ENCODE measurements around a stretch of chr11.

DNA sequence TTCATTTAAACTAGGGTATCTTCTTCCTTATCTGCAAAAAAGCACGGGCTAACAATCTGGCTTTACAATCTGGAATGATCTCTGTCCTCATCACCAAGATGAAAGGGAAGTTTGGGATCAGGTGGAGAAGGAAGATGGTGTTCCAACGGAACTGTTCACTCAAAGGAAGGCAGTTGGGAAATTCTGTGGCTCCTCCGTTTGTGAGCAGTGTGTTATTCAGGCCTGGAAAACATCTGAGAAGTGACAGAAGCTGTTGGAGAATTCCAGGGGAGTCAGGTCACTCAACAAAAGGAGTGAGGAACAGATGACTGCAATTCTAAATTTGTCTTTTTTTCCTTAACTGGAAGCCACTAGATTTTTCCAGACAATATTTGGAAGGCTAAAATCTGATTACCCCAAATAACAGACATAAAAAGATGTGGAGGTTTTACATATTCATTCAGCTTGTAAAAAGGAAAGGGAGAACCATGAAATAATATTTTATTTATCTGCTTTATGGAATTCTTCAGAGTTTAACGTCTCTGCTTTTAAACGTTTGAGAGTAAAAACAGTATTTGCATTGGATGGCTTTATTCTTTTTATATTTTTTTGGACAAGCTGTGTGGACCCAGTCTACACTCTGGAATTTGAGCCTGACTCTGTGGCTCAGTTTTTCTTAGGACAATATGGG, 107.8 kb downstream of the CD44 start:
- RRBS = no CpG with 5 or more reads among the region's 5 CpGs

DNA sequence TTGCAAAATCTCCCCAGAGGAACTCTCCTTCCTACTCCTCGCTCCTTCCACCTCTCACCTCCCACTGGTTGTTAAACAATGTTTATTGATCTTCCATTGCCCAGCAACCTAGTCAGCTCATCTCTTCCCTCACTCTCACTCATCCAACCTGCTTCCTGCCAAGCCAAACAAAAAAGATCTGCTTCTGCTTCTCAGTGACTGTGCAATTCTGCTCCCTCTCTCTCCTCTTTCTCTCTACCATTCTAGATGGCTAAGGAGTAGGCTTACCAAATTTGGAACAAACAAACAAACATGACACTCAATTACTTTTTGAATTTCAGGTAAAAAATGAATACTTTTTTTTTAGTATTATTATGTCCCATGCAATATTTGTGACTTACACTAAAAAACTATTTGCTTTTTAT, 114.9 kb downstream of the SLC1A2 start:
- RRBS = no CpG with 5 or more reads among the region's 1 CpG

- RRBS = no CpG with 5 or more reads among the region's 2 CpGs
Measured at GRCh38 chr11:35330679-35331261, 88.6 kb downstream of the SLC1A2 start.

DNA sequence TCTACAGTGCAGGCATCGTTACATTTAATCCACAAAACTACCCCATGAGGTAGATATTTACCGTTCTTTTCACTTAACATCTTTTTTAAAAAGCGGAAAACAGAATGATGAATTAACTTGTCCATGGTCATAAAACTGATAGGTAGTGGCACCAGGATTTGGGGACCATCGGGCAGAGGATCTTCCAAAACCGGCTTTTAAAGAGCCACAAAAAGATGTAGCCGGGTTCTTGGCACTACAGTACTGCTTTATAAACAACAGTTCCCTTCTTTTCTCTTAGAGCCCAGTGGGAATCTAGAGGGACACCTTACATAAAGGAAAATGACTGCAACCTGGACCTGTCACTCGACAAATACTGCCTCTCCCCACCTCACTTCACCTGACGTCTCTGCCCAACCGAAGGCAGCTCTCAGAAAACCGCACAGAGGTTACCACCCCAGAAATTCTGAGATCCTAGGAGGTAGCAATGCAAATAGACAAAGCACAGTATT, 718 bp upstream of the TRIM44 start:
- RRBS = no CpG with 5 or more reads among the region's 10 CpGs

- RRBS = no CpG with 5 or more reads among the region's 13 CpGs
Measured at GRCh38 chr11:35927530-35928101, 16.2 kb upstream of the LDLRAD3 start.

DNA sequence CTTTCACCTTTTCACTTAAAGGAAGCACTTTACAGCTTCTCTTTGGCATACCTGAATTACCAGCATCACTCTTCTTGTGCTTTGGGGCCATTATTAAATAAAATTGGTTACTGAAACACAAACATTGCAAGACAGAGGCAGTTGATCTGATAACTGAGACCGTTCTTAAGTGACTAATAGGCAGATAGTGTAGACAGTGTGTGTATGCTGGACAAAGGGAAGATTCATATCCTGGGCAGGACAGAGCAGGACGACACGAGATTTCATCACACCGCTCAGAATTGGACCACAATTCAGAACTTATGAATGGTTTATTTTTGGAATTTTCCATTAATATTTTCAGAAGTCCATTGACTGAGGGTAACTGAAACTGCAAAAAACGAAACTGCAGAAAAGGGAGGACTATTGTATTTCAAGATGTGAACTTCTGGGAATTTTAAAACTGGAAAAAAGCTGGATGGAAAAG, 68.6 kb downstream of the LDLRAD3 start:
- RRBS = no CpG with 5 or more reads among the region's 5 CpGs

DNA sequence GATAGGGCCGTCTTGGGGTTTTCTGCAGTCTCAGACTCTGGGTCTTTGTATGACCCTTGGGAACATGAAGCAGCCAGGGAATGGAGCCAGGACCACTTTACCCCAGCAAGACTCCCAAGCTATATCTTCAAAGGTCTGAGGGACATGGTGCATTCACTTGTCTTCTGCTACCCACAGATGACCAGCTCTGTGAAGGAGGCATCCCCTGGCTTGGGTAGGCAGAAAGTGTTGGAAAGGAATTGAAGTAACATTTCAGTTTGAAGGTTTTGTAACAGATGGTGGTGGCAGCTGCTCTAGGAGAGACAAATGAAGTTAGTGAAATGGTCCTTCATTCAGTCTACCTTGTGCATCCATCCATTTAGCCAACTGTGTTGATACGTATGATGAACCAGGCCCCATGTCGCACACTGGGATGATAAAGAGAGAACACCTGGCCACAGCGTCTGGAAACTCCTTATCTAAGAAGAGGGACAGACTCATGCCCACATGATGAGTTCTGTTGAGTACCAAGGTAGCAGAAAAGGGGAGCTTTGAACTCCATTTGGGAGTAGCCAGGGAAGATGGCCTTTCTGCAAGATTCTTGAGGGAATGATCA, 140.5 kb downstream of the COMMD9 start:
- RRBS = no CpG with 5 or more reads among the region's 4 CpGs

- RRBS = no CpG with 5 or more reads among the region's 16 CpGs
Measured at GRCh38 chr11:36227102-36227515, 62.1 kb downstream of the COMMD9 start.

DNA sequence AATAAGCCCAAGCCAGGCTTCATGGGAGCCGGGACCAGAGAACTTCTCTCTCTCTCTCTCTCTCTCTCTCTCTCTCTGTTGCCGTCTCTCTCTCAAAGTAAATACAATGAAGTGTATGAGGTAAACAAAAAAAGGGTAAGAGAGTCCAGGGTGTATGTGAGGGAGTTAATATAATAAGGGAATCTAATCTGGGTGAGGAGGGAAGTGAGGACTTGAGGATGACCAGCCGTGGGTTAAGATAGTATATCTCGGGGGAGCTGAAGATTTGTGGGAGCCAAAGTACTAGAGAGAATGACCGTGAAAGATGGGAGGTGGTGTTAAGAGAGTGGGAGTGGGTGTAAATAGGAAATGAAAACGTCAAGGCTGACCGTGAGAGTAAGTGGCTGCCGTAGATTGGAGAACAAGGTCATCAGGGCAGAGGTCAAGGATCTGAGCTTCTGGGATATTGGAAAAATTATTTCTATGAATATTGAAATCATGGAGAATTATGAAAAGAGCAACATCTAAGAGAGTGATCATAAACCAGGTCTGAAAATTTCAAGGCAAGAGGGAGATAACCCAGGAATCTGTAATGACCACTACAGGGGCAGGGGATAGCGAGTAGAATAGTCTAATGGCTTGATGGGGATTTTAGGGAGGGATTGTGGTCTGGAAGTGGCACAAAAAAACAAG, 71.7 kb downstream of the PRR5L start:
- RRBS = no CpG with 5 or more reads among the region's 9 CpGs

GRCh38 chr11:36377945-36378355, 81.9 kb downstream of the PRR5L start:
- RRBS = 22% methylated on average over 2 of the region's 7 CpGs

- RRBS = no CpG with 5 or more reads among the region's 5 CpGs
Measured at GRCh38 chr11:36380576-36381088, 84.5 kb downstream of the PRR5L start.

DNA sequence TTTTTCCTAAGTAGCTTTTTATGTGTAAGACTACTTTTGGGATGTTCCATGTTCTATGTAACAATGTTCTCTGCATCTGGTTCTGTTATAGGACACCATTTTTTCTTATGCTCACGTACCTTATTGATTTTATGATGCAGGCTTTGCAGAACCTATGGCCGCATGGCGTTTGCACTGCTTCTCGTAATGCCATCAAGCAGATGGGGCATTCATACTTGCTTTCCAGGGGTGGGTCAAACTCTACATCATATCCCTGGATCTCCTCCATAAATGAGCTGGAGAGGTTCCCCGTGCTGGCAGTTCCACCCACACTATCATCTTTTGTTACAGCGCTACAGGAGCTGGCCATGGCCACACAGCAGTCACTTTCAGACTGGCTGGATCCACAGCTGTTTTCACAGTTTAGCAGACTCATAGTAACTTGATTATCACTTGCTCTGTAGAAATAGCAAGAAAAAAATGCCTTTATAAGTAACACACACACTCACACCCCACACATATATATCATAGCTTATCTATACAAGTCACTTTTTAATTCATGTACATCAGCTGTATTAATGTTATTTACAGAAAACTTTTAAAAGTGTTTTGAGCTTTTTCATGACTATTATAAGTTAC, 8.9 kb downstream of the TRAF6 start:
- RRBS = no CpG with 5 or more reads among the region's 6 CpGs

GRCh38 chr11:43547296-43548276, 133.0 kb upstream of the HSD17B12 start:
- RRBS = 4% methylated on average over 14 of the region's 92 CpGs

GRCh38 chr11:43692662-43693408, 12.3 kb downstream of the HSD17B12 start:
- RRBS = no CpG with 5 or more reads among the region's 3 CpGs

DNA sequence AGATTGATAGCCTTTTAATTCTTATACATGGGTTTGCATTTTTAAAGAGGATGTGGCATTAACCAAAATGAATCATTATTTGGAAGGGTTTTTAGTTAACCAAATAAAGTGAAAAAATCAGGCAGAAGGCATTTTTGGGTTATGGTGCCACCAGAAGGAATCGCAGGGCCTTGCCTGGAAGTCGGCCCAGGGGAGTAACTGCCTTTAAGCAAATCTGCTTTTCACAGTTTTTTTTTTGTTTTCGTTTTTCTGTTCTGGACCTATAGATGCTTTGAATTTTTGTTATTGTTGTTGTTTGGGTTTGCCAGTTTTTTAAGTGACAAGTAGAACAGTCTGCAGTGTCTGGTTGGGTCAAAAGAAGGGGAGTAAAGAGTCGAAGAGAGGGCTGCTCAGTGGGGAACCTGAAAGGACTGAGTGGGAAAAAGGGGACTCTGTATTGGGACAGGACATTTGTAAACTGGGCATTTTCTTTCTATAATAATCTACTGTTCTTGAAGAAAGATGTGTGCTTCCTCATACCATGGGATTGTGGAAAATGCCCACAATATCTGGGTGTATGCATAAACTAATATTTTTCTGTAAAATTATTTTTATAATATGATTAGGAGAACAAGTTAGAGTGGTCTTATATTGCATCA, 55.6 kb downstream of the HSD17B12 start:
- RRBS = no CpG with 5 or more reads among the region's 4 CpGs

DNA sequence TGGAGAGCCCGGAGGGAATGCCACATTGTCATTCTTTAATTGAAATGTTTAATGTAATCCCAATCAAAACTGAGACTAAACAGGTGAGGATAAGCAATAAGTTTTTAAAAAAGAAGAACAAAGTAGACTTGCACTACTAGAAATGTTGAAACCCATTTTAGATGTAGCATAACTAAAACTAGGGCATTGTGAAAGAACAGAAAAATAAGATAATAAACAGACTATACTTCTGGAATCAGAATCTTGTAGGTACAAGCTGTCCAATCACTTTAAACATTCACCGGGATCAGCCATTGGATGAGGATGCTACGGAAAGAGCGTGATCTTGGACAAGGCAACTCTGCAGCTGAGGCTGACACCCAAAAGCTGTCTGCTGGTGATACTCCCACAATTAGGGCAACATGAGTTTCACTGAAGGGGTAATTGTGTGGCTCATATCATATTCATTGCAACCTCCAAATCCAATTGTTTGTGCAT, 86.3 kb upstream of the ALKBH3 start:
- RRBS = no CpG with 5 or more reads among the region's 4 CpGs

DNA sequence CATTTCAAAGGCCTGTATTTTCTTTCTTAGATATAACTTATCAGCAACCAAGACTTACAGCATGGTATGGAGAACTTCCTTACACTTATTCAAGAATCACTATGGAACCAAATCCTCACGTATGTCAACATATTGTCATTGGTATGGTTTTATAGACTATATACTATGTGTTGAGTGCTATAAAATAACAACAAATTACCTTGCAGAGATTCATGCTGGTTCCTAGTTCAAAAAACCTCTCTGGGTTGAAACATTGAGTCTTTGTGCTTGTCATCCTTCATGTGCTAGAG, 11.3 kb downstream of the ALKBH3 start:
- RRBS = no CpG with 5 or more reads among the region's 1 CpG

DNA sequence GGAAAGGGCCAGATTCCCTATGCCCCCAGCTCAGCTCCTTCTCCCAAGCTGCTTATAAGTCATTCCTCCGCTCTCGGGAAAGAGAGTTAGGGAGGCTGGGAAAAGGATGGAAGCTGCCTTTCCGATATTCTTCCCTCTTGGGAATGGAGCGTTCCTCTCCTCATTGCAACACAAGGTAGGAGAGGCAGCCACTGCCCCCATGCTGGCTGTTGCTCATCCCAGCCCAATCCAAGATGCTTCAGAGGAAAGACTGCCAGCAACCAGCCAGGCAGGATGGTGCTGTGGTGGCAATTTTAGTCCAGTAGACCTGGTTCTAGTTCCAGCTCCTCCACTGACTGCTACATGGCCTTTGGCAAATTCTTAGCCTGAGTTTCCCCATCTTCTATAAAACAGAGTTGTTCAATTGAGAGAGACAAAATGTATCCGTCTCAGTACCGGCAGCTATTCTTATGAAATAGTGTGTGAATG, 13.7 kb upstream of the C11orf96 start:
- RRBS = no CpG with 5 or more reads among the region's 6 CpGs

- RRBS = 57% methylated on average over 3 of the region's 20 CpGs
Measured at GRCh38 chr11:43933781-43934706, 8.4 kb upstream of the C11orf96 start.

DNA sequence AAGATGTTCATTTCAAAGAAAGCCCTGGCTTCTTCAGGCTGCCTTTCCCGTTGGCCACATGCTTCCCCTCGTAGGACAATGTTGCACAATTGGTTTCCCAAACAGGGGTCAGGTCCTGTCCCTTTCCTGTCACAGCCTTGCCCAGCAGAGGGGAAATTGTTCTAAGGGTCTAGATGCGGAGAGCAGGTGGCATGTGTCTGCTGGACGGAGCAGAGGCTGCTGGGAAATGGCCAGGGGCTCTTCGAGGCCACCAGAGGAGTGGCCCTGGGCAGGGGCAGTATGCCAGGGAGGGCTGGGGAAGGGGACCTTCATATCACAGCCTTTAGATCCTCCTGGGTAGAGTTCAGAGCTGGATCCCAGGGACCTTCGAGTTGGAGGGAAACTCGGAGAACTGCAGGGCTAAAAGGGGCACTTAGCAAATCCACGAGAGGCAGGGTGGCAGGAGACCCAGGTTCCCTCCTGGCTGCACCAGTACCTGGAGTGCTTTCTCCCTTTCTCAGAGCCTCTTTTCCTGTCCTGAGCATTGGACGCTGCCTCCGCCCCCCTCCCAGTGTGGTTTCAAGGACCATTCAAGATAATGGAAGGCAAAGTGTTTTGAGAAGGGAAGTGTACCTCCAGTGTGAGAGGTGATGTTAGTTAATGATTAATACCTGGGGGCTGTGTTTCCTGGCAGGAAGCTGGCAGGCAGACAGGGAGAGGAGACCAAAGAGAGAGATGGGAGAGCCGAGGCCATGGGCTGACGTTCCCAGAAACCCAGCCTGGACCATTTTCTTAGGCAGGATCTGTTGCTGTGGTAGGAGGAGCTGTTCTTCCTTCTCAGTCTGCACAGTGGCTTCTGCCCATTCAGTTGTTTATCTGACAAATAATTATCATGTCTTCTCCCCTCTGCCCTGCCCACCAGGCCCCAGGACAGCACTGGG, 42.5 kb downstream of the C11orf96 start:
- RRBS = no CpG with 5 or more reads among the region's 12 CpGs